M059J (cell line): Measurements from ENCODE around the genes MTR and BECN2.

- RAMPAGE, long total RNA: start-site peak on the plus strand at chr1:236795272-236795364, 15 and 7 reads in 2 replicates
Observed at GRCh38 chr1:236795202-236796199, at the start of gene MTR. MTR (plus strand) TSS chr1:236795292.

DNA sequence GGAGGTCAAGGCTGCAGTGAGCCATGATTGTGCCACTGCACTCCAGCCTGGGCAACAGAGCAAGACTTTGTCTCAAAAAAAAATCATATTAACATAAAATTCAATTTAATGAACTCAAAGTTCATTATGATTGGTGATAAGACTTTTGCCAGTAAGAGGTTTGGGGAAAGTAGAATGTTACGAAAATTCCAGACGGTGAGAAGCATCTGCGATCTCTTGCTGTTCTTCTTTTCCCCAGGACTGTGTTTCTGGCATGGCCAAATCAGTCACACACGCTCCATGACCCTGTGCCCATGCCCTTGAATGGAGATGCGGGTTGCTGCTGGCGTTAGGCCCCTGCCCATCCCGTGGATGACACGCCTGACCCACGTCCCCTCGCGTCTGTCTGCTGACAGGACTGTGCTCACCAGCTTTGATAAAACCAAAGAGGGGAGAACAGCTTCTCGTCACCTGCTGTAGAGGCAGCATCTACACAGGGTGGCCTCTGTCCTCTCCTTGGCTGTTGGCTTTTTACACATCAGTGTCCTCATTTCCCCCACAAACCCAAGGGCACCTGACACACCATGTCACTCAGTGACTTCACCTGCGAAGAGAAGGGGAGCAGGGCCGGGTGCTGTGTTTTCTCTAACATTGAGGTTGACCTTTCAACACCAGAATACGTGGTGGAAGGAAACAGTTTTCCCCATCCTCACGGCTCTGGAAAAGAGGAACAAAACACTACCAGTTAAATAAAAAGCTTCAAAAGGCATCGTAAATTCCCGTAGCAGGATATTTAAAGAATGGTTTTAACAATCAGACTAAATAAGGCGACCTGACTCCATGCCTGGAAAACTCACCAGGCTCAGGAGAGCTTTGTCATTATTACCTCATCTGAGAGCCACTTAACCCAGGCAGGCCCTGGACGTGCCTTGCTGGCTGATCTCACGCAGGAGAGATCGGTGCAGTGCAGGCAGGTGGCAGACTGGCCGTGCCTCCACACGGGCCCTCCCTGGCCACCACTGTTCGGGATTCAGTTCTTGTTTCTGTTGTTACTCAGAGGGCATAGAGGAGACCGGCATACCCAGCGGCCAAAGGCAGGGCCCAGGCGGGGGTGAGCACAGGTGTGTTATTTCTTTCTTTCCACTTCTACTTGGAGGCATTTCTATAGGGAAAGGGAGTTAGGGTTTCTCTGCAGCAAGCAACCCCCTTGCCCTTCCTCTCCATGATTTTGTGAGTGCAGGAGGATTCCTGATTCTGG lies 6.7 kb downstream of the MT1HL1 start:
- RAMPAGE, long total RNA: no peak

- RAMPAGE, long total RNA: no peak
Observed at GRCh38 chr1:237239090-237239898, 197.3 kb downstream of the RYR2 start.

GRCh38 chr1:237287676-237288537 lies 245.9 kb downstream of the RYR2 start:
- RAMPAGE, long total RNA: no peak

- RAMPAGE, long total RNA: no peak
Observed at GRCh38 chr1:237441288-237441704, 399.3 kb downstream of the RYR2 start.

GRCh38 chr1:237940646-237940984 lies 49.9 kb upstream of the ZP4 start:
- RAMPAGE, long total RNA: no peak

DNA sequence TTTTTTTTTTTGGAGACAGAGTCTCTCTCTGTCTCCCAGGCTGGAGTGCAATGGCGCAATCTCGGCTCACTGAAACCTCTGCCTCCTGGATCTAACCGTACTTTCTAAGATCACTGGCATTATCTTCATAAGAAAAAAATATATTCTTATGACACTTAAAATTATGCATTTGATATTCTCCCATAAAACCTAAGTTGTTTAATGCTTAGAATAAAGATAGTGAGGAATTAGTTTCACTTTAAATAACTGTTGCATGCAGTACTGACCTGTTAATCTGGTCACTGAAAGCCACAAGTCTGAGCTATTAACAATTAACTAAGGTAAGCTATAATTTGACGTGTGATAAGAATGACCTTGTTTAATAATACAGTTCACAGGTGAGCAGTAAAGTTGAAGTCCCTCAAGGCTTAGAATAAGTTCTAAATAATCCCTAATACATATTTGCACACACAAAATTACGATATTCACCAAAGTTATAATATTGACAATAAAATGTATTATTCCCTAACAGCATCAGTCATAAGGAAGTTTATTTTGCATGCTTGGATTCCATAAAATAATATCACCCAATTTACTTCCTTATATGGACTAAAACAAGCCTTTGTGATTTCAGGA lies 70.8 kb upstream of the CHRM3 start:
- RAMPAGE, long total RNA: no peak

GRCh38 chr1:239368258-239368761 lies 18.1 kb upstream of the CHRM3 start:
- RAMPAGE, long total RNA: no peak

- RAMPAGE, long total RNA: no peak
Observed at GRCh38 chr1:239718858-239719514, 332.6 kb downstream of the CHRM3 start.

DNA sequence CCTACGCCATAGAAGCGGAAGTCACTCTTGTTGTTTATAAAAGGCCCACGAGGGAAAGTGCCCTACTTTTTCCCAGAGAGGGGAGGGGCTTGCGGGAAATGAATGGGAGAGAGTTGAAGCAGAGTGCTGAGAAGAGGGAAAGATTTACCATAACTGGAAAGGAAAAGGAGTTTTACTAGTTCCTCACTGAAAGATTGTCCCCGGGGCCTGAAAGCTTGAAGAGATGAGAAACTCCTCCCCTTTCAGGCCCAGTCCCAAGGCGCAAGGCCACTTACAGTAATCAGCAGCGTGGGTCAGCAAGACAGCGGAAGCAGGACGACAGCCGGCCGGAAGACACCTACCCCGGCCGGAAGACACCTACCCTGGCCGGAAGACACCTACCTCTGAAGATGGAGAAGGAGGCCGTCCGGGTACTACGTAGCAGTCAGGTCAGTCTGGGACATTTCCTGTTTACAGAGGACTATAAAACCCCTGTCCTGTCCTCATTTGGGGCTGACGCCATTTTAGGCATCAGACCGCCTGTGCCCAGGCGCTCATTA lies 222.3 kb downstream of the RGS7 start:
- RAMPAGE, long total RNA: no peak

GRCh38 chr1:241934730-241935372 lies 22.7 kb upstream of the BECN2 start:
- RAMPAGE, long total RNA: no peak

GRCh38 chr1:241957725-241958018 lies at the start of gene BECN2:
BECN2 (plus strand) TSS chr1:241957767.
- RAMPAGE, long total RNA: no peak

DNA sequence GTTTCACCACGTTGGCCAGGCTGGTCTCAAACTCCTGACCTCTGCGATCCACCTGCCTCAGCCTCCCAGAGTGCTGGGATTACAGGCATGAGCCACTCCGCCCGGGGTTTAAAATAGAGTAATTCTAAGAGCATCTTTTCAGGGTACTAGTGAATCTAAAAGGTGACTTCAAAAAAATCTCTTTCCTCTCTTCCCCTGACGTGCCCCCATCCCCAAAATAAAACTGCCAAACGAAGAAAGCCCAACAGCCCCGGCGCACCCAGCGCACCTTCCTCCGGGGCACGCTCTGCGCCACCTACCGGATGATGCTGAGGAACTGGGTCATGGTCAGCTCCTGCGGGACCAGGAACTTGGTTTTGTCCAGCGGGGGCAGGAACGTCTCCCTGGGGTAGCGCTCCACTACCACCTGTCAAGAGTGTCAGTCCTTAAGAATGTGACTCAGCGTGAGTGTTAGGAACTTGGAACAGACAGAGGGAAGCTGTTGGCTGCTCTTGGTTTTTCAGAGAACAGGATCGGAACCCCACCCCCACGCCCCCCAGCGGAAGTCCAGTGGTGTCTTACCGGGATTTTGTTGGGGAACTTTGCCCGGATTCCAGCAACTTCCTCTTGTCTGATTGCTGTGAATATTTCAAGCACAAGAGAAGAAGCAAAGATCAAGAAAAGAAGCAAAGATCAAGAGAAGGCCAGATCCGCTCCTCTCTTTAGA lies 530 bp downstream of the MAP1LC3C start:
- RAMPAGE, long total RNA: no peak

- RAMPAGE, long total RNA: no peak
Observed at GRCh38 chr1:242784019-242784664, 259.6 kb upstream of the PLD5 start.

DNA sequence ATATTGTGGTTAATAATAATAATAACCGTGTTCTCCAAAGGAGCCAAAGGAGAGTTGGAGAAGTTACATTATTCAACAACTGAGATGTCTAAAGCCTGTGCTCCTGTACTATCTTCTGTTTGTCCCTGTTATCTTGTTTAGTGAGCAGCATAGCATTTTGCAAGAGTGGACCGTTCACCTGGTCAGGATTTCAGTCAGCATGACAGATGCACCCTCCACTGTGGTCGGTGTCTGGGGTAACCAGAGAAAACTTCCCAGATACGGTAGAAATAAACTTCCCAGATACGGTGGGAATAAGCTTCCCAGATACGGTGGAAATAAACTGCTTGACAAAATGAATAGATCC lies 198.8 kb downstream of the SDCCAG8 start:
- RAMPAGE, long total RNA: no peak

GRCh38 chr1:243483931-243484391 lies 228.1 kb downstream of the SDCCAG8 start:
- RAMPAGE, long total RNA: no peak

- RAMPAGE, long total RNA: no peak
Observed at GRCh38 chr1:243500372-243501054, 244.7 kb downstream of the SDCCAG8 start.

- RAMPAGE, long total RNA: no peak
Observed at GRCh38 chr1:243563548-243564043, 286.4 kb downstream of the AKT3 start.

DNA sequence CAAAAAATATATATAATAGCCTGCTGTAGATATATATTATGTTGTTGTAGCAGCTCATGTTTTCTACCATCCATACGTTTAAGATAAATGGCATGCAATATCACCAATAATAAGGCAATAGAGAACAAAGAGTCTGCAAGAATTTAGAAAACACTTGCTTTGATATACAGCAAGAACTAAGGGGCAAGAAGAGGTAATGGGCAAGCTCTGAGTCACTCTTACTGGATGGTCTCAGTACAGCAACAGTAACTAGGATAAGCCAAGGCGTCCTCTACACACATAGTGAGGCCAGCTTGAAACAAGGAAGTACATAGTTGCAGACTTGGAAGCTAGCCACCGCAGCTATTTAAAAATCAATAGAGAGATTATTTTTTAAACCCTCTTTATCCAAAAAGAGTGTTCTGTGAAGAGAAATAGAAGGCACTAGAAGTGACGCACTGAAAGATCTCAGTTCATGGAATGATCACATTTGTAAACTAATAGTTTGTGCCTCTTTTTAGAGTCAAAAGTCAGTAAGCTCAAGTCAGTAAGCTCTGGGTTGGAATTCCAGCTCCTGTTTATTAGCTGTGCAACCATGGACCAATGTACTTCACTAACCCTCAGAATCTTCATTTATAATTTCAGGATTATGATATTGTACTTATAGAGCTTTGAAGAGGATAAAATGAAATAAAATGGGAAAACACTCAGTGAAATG lies 118.7 kb downstream of the AKT3 start:
- RAMPAGE, long total RNA: no peak

DNA sequence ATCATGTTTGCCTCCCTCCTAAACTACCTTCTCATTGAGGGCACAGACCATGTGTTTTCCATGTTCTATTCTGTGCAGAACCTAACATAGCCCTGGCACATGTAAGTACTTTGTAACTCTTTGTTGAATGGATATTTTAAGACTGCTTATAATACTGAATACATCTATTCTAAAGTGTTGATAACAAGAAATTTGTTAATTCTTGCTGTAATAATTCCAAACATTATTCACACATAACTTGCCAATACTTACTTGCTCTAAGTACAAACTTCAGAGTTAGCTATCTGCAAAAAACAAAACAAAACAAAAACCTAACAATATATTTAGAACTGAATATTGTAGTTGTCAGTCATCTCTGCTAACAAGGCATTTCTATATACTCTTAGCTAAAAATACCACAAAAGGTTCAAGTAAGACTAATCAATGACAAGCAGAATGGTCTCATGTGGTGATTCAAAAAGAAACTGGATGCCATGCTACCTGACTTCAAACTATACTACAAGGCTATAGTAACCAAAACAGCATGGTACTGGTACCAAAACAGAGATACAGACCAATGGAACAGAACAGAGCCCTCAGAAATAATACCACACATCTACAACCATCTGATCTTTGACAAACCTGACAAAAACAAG lies 78.6 kb downstream of the AKT3 start:
- RAMPAGE, long total RNA: no peak